Uterus (tissue), 7 donors: Measurements from ENCODE around the genes UHRF1, MICOS13 and VMAC.

GRCh38 chr19:4814832-4816225, 16.2 kb downstream of the TICAM1 start:
- PRO-cap, 4 experiments: no peak in any of the 4 experiments
- RAMPAGE, long total RNA, 2 experiments: no peak in any of the 2 experiments
- RRBS: 43% methylated on average over 2 of the region's 35 CpGs

DNA sequence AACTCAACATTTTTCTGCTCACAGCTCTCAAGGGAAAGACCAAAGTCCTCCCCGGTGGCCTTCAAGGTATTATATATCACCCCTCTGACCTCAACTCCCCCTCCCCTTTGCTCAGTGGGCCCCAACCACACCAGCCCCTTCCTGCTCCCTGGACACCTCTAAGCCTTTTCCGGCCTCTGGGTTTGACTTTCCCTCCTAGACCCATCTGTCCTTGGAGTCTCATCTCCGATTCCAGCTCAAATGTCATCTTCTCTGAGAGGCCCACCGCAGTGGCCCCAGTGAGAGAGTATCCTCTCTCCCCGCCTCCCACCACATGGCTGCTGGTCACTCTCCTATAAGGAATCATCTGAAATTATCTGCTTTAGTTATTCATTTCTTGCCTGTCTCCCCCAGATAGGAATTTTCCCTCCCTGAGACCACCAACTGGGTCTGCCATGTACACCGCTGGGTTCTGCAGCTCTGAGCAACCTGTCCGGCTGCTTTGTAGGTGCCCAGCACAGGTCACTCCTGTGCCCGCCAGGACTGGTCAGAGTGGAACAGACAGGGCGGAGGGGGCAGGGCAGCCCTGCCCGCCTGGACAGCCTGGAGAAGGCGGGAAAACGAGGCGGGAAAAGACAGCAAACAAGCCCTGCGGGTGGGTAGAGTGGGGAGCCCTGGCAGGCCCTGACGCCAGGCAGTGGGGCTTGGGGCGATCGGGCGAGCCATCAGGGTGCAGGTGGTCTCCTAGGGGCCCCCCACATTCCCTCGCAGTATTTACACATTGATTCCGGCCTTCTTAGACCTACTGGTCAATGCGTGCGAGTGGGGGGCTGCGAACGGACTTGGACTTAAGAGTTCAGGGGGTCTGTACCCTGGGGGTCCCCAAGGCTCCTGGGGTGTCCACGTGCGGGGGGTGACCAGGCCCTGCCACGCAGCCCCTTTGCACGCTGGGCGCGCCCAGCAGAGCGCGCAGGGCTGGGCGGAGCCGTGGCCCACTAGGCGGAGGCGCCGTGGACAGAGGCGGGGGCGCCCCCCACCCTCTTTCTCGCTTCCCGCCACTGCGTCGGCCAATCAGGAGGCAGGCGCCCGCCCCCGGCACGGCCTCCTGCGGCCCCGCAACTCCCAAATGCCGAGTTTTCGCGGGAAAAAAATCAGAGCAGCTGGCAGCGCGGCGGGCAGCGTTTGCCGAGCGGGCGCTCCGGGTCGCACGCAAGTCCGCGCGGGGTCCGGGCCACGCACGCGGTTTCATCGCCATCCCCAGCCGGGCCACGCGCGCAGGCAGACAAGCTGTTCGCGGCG, at the start of gene UHRF1:
Gene UHRF1, plus strand, starts transcription at position 1,133 of the 1,278 bp plus-strand sequence.
- PRO-cap, 4 experiments: peak in 1 of 4 experiments; most common plus-strand start position 1,133 of the sequence (in 1); most common minus-strand start position 952 of the sequence (in 1)
- RAMPAGE, long total RNA, 2 experiments: no peak in any of the 2 experiments
- RRBS: 2% methylated on average over 24 of the region's 77 CpGs

DNA sequence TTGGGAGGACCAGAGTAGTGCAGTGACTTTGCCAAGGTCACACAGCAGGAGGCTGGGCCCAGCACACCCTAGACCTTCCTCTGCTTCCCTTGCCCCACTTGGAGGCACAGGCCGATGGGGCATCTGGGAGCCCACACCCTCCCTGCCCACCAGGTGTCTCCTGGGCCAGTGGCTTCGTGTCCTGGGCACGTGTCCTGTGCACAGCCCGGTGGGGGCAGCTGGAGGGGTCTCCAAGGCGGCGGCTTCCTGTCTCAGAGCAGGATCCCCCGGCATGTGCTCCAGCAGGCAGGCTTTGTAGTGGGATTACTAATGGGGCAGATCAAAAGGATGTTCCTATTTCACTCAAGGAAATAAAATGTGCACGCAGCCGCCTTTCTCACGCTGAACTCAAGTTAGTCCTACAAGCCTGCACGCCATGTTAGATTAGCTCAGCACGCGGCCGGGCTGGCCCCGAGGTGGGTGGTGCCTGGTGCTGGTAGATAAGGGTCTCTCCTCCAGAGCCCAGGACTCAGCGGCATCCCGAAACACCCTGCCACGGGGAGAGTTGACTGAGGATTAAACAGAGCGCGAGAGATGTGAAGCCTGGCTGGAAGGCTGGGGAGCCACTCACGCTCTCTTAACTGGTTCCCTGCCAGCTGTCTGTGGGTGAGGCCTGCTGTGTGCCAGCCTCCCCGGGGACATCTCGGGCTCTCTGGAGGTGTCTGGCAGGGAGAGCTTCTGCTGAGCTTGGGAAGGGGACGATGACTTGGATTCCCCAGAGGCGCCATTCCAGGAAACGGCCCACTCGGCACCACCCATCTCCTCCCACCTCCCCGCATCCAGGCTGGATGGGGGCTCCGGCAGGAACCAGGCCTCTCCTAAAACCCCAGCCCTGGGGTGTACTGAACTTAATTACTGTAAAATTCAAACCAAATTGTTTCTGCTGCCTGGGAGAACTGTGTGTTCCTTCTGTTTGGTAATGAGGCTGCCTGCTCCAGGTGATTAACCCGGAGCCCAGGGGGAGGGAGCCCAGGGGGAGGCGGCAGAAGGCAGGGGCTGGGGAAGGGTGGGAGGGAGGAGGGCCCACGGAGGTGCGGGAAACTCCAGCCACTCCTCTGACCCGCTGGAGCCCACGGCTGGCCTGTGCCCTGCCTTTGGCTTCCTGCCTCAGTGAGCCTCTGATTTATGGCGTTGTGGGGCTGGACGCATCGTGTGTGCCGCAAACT, 122.2 kb downstream of the KDM4B start:
- PRO-cap, 4 experiments: no peak in any of the 4 experiments
- RAMPAGE, long total RNA, 2 experiments: no peak in any of the 2 experiments
- RRBS: 24% methylated on average over 4 of the region's 39 CpGs

DNA sequence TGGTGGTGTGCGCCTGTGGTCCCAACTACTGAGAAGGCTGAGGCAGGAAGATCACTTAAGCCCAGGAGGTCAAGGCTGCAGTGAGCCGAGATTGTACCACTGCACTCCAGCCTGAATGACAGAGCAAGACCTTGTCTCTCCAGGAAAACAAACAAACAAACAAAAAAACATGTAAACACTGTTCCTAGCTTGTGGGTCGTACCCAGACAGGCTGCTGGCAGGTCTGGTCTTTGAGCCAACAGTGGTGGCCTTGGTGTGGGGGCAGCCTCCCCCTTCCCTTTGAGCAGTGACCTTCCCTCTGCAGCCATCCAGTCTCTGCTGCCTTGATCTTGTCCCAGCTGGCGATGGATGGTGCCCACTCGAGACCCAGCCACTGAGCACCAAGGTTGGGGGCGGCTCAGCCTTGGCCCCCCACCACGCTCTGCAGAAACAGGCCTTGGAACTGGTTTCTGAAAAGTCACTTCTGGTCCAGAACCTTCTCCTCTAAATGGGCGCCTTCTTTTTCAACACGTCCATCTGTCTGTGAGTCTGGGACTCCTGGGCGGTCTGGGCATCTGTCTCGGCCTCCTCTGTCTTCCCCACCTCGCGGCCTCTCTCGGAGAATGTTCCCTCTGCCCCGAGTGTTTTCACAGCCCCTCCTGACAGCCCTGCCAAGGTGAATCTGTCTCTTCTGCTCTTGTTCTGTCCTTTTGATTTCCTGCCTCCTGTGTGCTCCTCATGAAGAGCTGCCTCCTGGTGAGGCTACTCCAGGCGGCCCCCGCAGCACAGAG, 143.4 kb downstream of the KDM4B start:
- PRO-cap, 4 experiments: no peak in any of the 4 experiments
- RAMPAGE, long total RNA, 2 experiments: no peak in any of the 2 experiments
- RRBS: no CpG with 5 or more reads among the region's 17 CpGs

DNA sequence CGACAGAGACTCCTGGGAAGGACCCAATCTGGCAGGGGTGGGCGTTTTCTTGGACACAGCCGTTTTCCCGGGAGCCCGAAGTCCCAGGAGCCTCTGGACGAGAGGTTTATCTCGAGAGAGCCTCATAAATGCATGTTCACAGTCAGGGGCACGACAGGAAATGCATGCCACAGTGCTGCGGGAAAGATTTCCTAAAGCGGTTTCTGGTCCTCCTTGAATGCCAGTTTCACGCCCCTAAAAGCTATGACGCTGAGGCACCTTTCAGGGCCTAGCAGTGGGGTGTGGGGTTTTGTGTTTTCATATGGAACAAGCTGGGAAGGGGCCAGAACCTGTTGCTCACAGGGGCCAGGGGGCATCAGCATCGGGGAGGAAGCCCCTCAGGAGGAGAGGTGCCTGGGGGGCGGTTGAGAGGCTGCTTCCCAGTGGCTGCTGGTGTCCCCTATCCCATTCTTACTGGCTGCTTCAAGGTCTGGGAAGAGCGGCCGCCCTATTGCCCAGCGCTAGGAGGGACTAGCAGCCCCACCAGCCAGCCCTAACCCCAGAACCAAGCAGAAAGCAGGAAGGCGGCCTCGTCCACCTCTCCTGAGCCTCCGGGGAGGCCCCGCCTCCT, 157.0 kb downstream of the KDM4B start:
- PRO-cap, 4 experiments: no peak in any of the 4 experiments
- RAMPAGE, long total RNA, 2 experiments: no peak in any of the 2 experiments
- RRBS: no CpG with 5 or more reads among the region's 21 CpGs

DNA sequence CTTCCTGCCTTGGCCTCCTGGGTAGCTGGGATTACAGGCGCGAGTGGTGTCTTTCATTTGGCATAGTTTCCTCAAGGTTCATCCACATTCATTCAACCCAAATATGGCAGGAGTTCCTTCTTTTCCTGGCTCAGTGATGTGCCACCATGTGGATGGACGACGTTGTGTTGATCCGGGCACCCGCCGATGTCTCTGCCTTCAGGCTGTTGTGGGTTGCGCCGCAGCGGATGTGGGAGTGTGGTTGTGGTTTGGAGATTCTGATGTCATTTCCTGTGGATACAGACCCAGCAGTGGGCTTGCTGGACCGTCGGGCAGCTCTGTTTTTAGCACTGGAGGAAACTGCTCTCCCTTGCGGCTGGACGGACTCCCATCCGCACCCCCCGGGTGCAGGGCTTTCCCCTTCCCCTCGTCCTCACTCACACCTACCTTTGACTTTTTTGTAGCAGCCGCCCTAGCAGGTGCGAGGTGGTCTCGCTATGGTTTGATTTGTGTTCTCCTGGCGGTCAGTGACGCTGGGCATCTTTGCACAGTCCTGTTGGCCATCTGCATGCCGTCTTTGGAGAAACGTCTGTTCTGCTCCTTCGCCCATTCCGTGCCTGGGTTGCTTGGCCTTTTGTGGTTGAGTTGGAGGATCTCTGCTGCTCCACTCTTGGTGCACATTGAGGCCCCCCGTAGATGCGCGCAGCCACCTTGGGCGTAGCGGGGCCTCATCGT, 170.4 kb downstream of the KDM4B start:
- PRO-cap, 4 experiments: no peak in any of the 4 experiments
- RAMPAGE, long total RNA, 2 experiments: no peak in any of the 2 experiments
- RRBS: no CpG with 5 or more reads among the region's 32 CpGs

GRCh38 chr19:5164577-5165232, 175.9 kb downstream of the PTPRS start:
- PRO-cap, 4 experiments: no peak in any of the 4 experiments
- RAMPAGE, long total RNA, 2 experiments: no peak in any of the 2 experiments
- RRBS: no CpG with 5 or more reads among the region's 7 CpGs

DNA sequence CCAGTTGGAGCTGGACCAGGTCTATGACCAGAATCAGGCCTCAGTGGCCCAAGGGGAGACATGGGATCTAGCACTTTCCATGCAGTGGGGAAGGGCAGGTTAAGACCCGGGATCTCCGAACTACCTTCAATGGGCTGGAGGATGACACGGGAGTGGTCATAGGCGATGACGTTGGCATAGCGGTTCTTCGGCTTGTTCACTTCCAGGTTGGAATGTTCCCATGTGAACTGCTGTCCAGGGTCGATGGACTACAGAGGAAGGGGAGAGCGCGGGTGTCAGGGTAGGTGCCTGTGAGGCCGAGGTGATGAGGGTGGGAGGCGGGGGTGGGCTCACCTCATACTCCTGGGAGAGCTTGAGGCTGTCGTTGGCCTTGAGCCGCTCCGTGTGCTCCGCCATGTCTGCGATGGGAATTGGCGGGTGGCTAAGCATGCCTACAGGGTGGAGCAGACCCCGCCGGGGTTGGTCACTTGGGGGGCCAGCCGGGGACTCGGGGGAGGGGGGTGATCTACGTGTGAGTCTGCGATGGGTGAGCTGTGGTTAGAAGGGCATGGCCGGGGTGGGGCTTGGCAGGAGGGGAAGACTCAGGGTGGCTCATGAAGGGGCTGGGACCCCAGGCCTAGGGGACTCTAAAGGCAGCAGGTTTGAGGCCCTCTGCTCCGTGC, 125.3 kb downstream of the PTPRS start:
- PRO-cap, 4 experiments: no peak in any of the 4 experiments
- RAMPAGE, long total RNA, 2 experiments: start-site peak on the minus strand in 1 of 2 experiments, centred at position 185 of the sequence, 17 reads per replicate
- RRBS: 81% methylated on average over 3 of the region's 26 CpGs

- PRO-cap, 4 experiments: no peak in any of the 4 experiments
- RAMPAGE, long total RNA, 2 experiments: start-site peak on the minus strand in 1 of 2 experiments, at chr19:5221151-5221163 at its widest, 19 reads per replicate
- RRBS: no CpG with 5 or more reads among the region's 16 CpGs
Measured at GRCh38 chr19:5220822-5221473, 119.7 kb downstream of the PTPRS start.

DNA sequence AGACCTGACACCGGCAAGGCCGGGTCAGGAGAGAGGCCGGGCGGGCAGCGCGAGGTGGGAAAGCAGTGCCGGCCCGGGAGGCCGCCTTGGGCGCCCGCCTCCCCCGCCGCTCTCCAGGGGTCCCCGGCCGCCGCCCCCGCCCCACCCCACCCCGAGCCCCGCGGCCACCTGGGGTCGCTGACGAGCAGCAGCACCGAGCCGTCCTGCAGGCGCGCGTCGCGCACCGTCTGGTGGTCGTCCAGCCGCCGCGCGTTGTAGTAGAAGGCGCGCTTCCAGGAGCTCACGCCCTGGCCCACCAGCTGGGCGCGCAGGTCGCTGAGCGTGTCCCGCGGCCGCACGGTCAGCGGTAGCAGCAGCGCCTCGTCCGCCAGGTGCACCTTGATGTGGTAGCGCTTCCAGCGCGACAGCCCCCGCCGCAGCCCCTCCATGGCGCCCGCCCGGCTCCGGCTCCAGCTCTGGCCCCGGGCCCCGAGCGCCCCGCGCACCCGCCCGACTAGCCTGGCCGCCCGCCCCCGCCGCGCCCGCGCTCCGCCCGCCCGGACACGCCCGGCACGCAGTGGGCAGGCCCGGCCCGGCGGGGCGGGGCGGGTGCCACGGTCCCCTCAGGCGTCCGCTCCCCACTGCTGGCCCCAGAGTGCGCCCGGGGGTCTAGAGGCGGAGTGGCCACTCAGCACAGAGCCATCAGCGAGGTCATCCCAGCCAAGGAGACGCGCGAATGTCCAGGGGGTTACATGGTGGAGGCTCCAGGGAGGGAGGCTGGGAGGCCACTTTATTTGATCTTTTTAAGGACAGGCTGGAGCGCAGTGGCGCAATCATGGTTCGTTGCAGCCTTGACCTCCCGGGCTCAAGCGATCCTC, 54.9 kb downstream of the SAFB2 start:
- PRO-cap, 4 experiments: no peak in any of the 4 experiments
- RAMPAGE, long total RNA, 2 experiments: no peak in any of the 2 experiments
- RRBS: 3% methylated on average over 33 of the region's 99 CpGs

GRCh38 chr19:5628171-5628450, 5.2 kb downstream of the SAFB start:
- PRO-cap, 4 experiments: no peak in any of the 4 experiments
- RAMPAGE, long total RNA, 2 experiments: no peak in any of the 2 experiments
- RRBS: no CpG with 5 or more reads among the region's 7 CpGs

DNA sequence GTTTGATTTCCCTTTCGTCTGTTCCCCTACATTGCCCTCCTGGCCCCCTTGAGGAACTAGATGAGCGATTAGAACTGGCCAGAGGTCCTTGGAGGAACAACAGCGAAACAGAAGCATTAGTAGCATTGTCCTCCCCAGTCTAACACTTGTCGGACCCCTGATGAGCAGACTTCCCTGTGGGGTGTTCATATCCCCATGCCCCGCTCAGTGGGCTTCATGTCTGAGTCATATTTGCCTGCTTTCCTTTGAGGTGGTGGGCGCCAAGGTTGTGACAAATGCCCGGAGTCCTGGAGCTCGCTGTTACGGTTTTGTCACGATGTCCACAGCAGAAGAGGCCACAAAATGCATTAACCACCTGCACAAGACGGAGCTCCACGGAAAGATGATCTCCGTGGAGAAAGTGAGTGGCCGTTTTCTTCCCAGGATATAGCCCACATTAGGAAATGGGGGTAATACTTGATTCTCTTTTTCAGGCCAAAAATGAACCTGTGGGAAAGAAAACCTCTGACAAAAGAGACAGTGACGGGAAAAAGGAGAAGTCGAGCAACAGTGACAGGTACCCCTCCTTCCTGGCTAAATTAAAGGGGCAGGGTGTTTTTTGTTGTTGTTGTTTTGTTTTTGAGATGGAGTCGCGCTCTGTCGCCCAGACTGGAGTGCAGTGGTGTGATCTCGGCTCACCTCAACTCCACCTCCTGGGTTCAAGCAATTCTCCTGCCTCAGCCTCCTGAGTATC, 27.3 kb downstream of the MICOS13 start:
- PRO-cap, 4 experiments: no peak in any of the 4 experiments
- RAMPAGE, long total RNA, 2 experiments: no peak in any of the 2 experiments
- RRBS: no CpG with 5 or more reads among the region's 20 CpGs

DNA sequence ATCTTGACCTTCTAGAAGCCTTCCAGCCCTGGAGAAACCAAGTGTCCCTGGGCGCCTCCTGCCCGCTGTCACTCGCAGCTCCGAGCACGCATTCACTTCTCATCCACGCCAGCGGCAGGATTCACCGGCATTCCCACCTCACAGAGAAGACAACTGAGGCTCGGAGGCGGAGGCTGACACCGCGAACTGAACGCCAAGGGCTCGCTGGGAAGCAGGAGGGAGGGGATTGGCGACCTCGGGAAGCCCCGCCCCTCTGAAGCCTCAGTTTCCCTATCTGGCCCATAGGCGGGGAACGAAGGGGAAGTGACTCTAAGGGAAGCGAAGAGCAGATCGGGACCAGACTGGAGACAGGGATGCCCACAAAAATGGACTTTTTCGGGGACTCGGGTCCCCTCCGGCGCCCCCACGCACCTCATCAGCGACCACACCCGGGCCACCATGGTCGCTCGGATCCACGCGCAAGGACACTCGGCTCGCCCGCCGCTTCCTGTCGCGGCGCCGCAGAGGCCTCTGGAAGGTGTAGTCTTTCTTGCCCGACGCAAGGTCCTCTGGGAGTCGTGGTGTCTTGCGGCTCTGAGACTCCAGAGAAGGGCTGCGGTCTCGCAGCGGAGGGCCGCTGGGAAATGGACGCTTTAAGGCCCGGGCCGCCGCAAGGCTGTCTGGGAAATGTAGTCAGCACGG, at the start of gene MICOS13:
Gene MICOS13, minus strand, starts transcription at position 470 of the 681 bp plus-strand sequence.
- PRO-cap, 4 experiments: peak in 4 of 4 experiments; most common plus-strand start position 91 of the sequence (in 2); most common minus-strand start position 492 of the sequence (in 2)
- RAMPAGE, long total RNA, 2 experiments: start-site peak on the minus strand in 2 of 2 experiments, centred at positions 459 to 479 of the sequence, 174 to 791 reads per replicate
- RRBS: 2% methylated on average over 3 of the region's 53 CpGs

GRCh38 chr19:5711546-5712191, 8.3 kb downstream of the LONP1 start:
- PRO-cap, 4 experiments: no peak in any of the 4 experiments
- RAMPAGE, long total RNA, 2 experiments: start-site peak on the minus strand in 1 of 2 experiments, at chr19:5711806-5711891 at its widest, 6 reads per replicate
- RRBS: 75% methylated on average over 10 of the region's 32 CpGs

DNA sequence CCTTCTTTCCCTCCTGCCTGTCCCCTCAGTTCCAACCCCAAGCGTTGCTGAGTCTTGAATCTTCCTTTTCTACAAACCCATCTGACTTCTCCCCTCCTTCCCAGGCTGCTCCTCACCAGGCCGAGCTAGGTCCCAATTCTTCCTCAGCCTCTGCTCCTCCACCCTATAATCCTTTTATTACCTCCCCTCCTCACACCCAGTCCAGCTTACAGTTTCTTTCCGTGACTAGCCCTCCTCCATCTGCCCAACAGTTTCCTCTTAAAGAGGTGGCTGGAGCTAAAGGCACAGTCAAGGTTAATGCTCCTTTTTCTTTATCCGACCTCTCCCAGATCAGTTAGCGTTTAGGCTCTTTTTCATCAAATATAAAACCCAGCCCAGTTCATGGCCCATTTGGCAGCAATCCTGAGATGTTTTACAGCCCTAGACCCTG, 9.1 kb upstream of the FUT6 start:
- PRO-cap, 4 experiments: no peak in any of the 4 experiments
- RAMPAGE, long total RNA, 2 experiments: no peak in any of the 2 experiments
- RRBS: no CpG with 5 or more reads among the region's 5 CpGs

DNA sequence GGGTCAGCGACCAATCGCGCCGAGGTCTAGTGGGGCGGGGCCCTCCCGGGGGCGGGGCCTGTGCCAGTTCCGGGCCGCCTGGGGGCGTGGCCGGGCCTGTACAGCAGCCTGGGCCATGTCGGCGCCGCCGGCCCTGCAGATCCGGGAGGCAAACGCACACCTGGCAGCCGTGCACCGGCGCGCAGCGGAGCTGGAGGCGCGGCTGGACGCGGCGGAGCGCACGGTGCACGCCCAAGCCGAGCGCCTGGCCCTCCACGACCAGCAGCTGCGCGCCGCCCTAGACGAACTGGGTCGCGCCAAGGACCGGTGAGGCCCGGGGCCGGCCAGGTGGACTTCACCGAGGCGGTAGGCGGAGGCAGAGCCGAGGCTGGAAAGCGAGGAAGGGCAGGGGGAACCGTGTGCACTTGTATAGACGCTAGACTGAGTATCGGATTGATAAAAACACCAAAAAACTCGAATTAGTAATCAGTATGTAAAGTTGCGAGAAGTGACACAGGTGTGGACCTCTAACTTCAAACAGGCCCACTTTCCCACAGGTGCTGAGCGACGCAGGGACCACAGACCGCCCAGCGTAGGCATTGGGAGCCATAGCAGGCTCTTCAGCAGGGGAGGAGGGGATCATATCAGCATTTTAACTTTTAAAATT, at the start of gene VMAC:
Gene VMAC, plus strand, starts transcription at position 97 of the 646 bp plus-strand sequence.
- PRO-cap, 4 experiments: peak in 4 of 4 experiments; most common plus-strand start position 66 of the sequence (in 3)
- RAMPAGE, long total RNA, 2 experiments: no peak in any of the 2 experiments
- RRBS: 1% methylated on average over 10 of the region's 56 CpGs

DNA sequence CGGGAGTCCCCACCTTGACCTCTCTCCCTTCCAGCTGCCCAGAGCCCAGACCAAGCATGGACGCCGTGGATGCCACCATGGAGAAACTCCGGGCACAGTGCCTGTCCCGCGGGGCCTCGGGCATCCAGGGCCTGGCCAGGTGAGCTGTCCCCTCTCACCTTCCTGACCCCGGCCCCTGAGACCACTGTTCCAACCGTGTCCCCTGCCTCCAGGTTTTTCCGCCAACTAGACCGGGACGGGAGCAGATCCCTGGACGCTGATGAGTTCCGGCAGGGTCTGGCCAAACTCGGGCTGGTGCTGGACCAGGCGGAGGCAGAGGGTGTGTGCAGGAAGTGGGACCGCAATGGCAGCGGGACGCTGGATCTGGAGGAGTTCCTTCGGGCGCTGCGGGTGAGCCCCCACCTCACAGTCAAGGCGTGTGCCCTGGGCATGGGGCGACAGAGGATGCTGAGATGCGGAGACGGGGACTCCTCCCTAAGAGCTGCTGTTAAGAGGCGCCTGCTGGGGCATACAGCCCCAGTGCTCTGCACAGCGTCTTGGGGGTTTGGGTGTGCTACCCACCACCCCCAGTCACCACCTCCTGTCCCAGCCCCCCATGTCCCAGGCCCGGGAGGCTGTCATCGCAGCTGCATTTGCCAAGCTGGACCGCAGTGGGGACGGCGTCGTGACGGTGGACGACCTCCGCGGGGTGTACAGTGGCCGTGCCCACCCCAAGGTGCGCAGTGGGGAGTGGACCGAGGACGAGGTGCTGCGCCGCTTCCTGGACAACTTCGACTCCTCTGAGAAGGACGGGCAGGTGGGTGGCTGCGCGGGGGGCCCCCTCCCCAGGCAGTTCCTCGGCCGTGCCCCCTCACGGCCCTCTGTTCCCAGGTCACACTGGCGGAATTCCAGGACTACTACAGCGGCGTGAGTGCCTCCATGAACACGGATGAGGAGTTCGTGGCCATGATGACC, 574 bp downstream of the CAPS start:
- PRO-cap, 4 experiments: peak in 1 of 4 experiments; most common plus-strand start position 379 of the sequence (in 1); most common minus-strand start position 776 of the sequence (in 1)
- RAMPAGE, long total RNA, 2 experiments: no peak in any of the 2 experiments
- RRBS: 79% methylated on average over 11 of the region's 56 CpGs

DNA sequence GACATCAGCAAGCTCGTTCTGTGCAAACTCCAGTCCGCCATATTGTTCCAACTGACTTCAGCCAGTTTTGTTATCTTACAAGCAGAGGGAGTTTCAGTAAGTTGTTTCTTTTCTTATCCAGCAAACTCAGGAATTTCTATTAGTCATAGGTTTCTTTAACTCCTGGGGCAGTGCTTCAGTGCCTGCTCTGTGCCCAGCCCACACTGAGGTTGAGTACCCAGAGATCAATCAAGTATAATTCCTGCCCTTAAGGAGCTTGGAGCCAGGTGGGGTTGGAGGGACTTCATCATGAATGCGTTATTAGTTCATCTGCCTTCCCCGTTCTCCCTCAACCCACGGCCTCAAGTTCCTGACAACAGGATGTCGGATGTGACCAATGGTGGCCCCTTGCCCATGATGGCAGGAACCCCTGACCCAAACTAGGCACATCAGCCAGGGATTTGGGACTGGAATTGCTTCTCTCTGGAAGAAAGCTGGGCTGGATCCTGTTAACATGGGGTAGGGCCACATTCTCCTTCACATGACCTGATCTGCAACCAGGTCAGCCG, 7.6 kb upstream of the RANBP3 start:
- PRO-cap, 4 experiments: no peak in any of the 4 experiments
- RAMPAGE, long total RNA, 2 experiments: no peak in any of the 2 experiments
- RRBS: no CpG with 5 or more reads among the region's 7 CpGs

DNA sequence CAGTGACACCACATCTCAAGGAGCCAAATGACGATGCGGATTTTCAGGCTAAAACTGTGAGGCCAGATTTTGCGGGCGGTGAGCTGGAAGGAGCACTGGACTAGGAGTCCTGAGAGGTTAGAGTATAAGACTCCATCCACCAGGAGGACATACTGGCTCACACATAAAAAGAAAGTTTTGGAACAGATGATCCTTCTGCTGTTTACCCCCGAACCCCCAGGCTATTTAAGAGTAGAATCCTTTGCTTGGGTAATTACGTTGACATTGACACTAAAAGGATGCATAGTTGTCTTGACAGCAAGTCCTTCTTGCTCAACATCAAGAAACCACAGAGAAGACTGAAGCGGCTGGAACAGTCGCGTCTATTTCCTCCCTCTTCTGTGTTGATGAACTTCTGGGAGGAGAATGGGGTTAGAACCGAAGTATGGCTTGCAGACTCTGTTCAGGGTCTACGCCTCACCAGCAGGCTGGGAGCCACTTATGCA, 42.2 kb upstream of the RANBP3 start:
- PRO-cap, 4 experiments: no peak in any of the 4 experiments
- RAMPAGE, long total RNA, 2 experiments: no peak in any of the 2 experiments
- RRBS: no CpG with 5 or more reads among the region's 11 CpGs

- PRO-cap, 4 experiments: no peak in any of the 4 experiments
- RAMPAGE, long total RNA, 2 experiments: no peak in any of the 2 experiments
- RRBS: no CpG with 5 or more reads among the region's 20 CpGs
Measured at GRCh38 chr19:6062821-6063397, 47.4 kb downstream of the RFX2 start.